Melanocyte of skin (primary cell): ENCODE measurements around the genes ARFGAP2, NR1H3 and CELF1.

DNA sequence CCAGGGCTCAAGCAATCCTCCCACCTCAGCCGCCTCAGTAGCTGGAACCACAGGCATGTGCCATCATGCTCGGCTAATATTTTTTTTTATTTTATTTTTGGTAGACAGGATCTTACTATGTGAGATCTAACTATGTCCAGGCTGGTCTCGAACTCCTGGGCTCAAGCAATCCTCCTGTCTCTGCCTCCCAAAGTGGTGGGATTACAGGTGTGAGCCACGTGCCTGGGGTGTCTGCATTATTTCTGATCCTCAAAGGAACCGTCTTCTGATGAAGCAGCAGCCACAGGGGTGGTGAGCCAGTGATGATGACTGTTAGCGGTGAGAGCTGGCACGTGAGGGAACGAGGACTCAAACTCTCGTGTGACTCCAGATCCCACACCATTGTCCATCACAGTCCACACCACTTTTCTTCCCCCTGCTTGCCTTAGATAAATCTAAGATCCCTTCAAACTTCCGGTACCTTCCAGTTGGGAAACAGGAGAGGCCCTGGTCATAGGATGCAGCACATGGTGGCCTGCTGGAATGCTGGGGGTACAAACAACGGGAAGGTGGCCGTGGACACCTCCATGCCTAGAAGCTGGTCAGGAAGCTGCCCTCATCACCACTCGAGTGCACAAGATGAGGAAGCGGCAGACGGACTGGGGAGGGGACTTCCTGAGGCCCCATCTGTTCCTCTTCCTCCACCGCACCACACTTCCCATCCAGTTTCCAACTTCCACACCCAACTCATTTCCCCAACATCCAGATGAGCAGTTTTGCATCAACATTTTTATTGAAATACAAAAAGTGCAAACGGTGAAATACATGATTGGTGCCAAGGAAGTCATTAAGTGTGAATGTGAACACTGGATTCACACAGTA lies 23.9 kb downstream of the ARHGAP1 start:
- CAGE, long polyA plus RNA, 2 experiments = no peak in any of the 2 experiments

DNA sequence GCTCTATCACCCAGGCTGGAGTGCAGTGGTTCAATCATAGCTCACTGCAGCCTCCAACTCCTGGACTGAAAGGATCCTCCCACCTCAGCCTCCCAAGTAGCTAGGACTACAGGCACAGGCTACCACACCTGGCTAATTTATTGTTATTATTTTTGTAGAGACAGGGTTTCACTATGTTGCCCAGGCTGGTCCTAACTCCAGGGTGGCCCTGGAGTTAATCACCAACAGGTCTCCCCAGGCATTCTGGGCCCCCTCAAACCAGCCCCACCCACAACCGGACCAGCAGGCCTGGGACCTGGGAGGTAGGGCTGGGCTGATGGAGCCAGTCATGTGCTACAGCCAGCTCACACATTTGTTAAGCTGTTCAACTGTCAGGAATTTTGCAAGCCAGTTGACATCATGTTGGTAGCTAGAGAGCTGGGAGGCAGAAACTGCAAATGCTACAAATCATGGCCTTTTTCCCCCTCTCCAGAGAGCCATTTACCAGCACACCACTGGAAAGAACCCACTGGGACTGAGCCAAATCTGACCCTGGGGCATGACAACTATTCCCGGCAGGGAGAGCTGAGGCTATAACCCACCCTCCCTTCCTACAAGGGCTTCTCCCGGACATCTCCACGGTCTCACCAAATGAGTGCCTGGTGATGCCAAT lies 6.9 kb downstream of the ARHGAP1 start:
- CAGE, long polyA plus RNA, 2 experiments = no peak in any of the 2 experiments

DNA sequence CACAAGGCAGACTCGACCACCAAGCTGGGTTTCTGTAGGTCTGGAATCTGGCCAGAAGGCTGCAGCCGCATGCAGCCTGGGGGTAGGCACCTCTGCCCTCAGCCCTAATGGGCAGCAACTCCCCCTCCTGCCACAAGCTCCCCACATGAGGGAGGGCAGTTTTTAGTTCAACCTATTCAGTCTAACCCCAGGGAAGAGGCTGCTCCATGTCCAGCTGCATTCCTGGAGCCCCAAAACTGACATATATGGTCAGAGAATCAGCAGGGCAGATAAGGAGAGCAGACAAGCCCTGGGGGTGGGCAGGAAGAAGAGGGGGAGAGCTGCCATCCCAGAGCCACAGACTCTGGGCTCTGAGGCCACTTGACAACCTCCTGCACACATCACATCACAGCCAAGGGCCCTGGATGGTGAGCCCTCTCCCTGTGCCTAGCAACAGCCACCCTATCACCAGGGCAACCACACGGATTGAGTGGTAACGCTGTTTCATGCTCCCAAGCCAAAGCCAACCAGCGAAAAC lies 3.2 kb downstream of the ARHGAP1 start:
- CAGE, long polyA plus RNA, 2 experiments = no peak in any of the 2 experiments

DNA sequence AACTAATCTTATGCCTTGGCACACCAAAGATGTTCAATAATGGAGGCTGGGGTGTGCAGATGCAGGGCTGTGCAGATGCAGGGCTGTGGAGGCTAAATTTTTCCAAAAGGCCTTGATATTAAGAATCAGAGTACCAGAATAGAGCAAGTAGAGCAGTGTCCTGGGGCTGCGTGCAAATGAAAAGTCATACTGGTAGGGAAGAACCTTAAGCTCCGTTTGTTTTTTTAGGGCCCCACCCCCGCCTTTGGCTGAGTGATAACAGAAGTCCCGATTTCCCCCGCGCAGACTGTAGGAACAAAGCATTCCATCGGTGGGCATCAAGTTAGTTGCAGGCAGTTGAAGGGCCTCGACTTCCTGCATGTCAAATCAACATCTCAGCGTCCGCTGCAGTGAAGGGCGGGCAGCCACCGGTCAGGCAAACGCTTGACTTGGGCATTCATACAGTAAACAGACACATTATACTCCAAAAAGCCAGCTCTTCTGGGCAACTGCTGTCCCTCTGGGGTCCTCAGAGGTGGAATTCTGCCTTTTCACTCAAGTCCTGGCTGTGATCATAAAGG lies 11.8 kb downstream of the LRP4 start:
- CAGE, long polyA plus RNA, 2 experiments = no peak in any of the 2 experiments

- CAGE, long polyA plus RNA, 2 experiments = no peak in any of the 2 experiments
Measured at GRCh38 chr11:47078801-47079345, 97.8 kb downstream of the ARFGAP2 start.

DNA sequence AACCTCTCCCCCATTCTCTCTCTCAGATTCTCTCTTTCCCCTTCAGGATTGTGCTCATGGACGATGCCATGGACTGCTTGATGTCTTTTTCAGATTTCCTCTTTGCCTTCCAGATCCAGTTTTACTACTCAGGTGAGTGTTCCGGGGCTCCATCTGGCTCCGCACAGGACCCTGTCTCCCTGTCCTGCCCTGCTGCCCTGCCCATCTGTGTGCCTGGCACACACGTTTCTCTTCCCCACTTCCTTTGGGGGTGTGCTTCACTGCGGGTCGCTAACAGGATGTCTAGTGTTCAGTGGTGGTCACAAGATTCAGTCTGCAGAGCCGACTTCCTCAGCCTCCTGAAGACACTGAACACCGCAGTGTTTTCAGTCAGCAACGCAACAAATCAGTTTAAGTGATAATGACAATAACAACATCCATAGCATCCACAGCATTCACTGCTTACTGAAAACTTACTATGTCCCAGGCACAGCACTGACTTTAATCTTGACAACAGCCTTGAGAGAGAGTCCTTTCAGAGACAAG lies 21.5 kb downstream of the ARFGAP2 start:
- CAGE, long polyA plus RNA, 2 experiments = no peak in any of the 2 experiments

DNA sequence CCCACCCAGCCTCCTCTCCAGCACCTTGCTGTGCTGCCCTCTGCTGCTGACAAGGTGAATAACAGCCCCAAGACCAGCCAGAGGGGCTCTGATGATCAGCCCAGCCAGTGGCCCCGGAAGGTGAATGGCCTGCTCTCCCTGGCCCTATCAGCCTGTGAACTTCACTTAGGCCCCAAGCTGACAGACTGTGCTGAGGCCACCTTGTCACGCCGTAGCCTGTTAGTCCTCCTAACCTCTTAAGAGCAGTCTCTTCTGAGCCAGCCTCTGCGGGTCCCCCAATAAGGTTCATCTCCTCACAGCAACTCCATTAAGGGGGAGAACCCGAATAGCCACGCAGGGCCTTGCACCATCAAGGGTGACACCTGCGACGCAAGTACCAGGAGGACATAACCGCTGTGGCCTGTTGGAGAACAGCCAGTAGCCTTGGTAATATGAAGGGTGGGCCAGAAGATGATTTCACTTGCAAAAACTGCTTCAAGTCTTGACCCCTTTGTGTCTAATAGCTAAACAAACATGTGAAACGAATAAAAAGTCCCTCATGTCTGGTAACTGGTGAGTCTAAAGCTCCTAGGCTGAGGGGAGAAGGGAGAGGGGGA lies 14.9 kb downstream of the ARFGAP2 start:
- CAGE, long polyA plus RNA, 2 experiments = no peak in any of the 2 experiments

GRCh38 chr11:47165586-47166390 lies 10.9 kb downstream of the ARFGAP2 start:
- CAGE, long polyA plus RNA, 2 experiments = no peak in any of the 2 experiments

GRCh38 chr11:47166456-47166973 lies 10.2 kb downstream of the ARFGAP2 start:
- CAGE, long polyA plus RNA, 2 experiments = no peak in any of the 2 experiments

GRCh38 chr11:47176521-47176807 lies 215 bp downstream of the ARFGAP2 start:
- CAGE, long polyA plus RNA, 2 experiments = no peak in any of the 2 experiments

DNA sequence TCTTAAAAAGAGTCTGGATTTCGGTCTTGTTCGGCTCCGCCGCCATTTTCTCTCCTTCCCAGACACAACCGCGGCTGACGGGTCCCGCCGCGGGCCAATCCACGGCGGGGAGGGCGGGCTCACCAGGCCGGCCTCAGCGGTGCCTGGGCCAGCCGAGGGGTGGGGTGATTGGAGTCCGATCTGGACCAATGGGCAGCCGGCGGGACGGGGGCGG lies at the start of gene ARFGAP2:
Gene ARFGAP2, minus strand, starts transcription at position 72 of the 214 bp plus-strand sequence.
- CAGE, long polyA plus RNA, 2 experiments = no peak in any of the 2 experiments

DNA sequence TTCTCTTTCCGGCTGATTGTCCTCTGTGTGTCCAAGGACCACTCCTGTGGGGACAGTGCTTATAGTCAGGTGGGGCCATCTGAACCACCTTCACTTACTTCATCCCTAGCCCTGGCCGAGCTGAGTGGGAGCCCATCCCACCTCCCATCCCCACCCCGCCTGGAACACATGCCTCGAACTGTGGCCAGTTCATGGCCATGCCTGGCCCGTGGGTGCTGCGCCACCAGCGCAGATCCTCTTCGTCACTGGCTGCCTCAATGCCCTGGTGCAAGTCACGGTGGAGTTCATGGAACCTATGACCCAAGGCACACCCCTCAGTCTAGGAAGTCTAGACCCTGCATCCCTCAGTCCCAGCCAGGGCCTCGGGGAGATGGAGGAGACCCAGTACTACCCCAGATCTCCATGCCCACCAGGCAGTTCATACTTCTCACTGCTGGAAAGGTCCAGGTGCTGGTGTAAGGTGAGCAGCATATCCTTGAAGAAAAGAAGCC lies 2.4 kb upstream of the ARFGAP2 start:
- CAGE, long polyA plus RNA, 2 experiments = no peak in any of the 2 experiments

- CAGE, long polyA plus RNA, 2 experiments = start-site peak on the plus strand in 1 of 2 experiments, at chr11:47257943-47258022 at its widest, 20 to 41 reads per replicate
Measured at GRCh38 chr11:47257354-47258342, at the start of gene NR1H3. NR1H3 (plus strand) TSS chr11:47257996.

DNA sequence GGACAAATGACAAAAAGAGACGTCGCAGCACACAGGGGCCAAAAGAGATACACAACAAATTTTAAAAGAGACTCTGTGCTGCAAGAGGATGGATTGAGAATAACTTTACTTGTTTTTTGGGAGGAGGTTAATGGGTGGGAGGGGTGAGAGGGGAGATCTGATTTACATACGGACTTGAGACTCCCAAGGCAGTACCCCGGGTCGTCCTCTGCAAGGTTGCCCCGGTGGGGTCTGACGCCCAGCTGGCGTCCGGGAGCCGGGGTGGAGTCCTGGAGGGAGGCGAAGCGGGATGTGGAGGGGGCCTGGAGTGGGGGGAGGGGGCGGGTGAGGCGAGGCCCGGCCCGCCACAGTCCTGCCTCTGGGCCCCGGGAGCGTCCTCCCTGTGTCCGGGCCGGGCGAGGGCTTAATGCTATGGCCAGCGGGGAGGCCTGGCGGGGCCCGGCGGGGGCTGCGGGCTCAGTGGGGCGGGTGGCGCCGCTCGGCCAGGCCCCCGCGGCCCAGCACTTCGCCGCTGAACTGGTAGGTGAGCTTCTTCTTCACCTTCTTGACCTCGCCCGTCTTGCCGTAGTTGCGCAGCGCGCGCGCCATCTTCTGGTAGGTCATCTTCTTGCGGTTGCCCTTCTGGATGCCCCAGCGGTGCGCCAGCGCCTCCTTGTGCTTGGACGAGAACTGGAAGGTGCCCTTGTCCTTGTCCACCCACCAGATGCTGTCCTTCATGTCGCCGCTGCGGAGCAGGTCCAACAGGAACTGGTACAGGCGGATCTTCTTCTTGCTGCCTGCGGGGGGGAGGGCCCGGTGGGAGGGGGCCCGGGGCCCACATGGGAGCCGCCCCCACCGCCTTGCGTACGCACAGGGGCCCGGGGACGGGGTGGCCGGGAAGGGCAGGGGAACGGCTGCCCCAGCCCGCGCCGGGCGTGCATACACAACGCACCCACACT lies 2.5 kb upstream of the MYBPC3 start:
- CAGE, long polyA plus RNA, 2 experiments = no peak in any of the 2 experiments

DNA sequence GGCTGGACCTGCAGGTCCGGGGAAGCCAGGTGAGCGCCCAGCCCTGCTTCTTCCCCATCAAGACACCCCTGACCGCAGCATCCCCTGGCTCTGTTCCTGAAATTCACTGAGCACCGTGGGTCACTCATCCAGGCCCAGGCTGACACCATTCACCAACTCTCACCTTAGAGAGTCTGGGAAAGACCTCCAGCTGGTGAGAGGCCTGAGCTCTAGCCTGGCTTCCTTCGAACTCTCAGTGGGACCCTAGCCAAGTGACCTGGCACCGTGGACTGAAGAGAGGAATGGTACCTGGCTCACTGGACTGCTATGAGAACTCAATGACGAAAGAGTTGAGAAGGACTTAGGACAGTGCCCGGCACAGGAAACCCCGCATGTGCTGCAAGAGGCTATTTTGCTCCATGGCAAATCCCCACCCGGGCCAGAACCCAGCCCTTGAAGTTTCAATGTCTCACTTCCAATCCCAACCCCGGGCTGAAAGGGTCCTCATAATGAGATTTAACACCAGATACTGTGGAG lies 556 bp upstream of the RAPSN start:
- CAGE, long polyA plus RNA, 2 experiments = no peak in any of the 2 experiments

GRCh38 chr11:47552608-47553493 lies at the start of gene CELF1:
CELF1 (minus strand) TSS chr11:47553132.
- CAGE, long polyA plus RNA, 2 experiments = start-site peak on the minus strand in 1 of 2 experiments, at chr11:47553105-47553120 at its widest, 38 to 47 reads per replicate

DNA sequence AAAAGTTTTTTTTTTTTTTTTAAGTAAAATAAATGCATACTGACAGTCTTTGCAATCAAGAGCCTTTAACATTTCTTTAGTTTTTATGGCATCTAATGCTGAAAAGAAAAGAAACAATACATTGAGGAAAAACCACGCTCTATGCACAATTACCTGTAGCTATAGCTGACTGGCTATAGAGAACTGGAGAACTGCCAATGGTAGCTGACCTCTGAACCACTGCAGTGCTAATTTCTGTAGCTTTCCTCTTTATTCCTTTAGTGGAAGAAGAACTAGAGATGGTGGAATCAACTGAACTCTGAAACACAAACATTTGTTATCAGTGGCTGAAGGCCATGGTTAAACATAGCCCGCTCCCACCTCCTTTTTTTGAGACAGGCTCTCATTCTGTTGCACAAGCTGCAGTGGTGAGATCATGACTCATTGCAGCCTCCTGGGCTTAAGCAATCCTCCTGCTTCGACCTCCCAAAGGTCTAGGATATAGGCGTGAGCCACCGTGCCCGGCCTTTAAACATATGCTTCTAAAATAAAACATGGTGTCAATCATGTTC lies 8.8 kb upstream of the AGBL2 start:
- CAGE, long polyA plus RNA, 2 experiments = no peak in any of the 2 experiments

DNA sequence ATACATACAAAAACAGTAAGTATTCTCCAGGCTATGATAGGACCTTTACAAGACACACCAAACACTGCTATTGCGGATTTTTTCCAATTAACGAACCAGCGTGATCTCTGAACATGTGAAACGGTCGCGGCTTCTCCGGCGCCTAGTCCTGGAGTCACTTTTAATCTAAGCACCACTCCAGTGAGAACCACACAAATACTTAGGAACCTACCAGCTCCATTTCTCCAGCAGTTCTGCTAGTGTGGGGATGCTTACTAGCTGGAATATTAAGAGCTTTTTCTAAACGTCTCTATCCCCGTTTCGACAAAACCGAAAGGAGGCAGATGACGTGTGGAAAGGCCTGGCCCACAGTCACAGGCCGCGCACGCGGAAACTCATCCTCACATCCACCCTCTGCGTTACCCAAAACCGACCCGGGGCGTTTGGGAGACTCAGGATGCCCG lies 755 bp downstream of the FNBP4 start:
- CAGE, long polyA plus RNA, 2 experiments = no peak in any of the 2 experiments

- CAGE, long polyA plus RNA, 2 experiments = no peak in any of the 2 experiments
Measured at GRCh38 chr11:48102729-48103352, 113.8 kb upstream of the OR4B1 start.

DNA sequence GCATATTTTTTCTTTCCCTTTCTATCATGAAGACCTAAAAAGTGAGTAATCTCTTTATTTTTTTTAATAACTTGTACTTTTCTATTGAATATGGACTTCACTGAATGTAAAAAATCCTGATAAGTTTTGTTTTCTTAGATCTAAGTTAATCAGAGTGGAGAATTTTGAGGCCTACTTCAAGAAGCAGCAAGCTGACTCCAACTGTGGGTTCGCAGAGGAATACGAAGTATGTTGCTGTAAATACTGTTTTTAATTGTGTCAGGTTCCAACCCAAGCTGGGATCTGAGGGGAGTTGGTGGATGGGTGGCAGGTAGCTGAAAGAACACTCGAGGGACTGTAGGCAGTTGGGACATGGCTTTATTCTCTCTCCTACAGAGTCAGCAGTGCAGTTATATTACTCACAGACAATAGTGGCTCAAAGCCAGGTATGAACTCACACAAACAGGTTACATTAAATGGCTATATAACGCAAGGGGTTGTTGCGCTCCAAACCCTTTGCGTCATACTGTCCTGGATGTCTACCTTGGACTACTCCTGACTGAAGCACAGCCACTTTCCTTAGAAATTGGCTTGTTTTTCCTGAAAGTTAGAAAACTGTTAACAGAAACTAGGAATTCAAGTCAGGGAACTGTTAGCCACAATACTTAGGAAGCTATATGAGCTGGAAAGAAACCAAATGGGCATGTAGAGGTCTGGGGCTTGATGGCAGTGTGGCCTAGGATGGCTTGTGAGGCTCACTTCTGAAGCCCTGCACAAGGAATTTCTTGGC lies 66.5 kb upstream of the OR4B1 start:
- CAGE, long polyA plus RNA, 2 experiments = no peak in any of the 2 experiments